GM12878 (cell line): ENCODE results near the genes PLXNA2, LAMB3 and HSD11B1.

- RAMPAGE, long total RNA: no peak
- RRBS, 2 experiments: no CpG with 5 or more reads among the region's 8 CpGs
CAGE:
- cytosol, long polyA minus RNA: no peak
- cytosol, long polyA plus RNA: no peak
- long polyA plus RNA: no peak
- nucleolus, long total RNA: no peak
- nucleus, long polyA plus RNA: no peak
- nucleus, long total RNA: no peak
Observed at GRCh38 chr1:208183956-208185016, 59.9 kb downstream of the PLXNA2 start.

- RAMPAGE, long total RNA: no peak
- RRBS, 2 experiments: no CpG with 5 or more reads among the region's 12 CpGs
CAGE:
- cytosol, long polyA minus RNA: no peak
- cytosol, long polyA plus RNA: no peak
- long polyA plus RNA: no peak
- nucleolus, long total RNA: no peak
- nucleus, long polyA plus RNA: no peak
- nucleus, long total RNA: no peak
Observed at GRCh38 chr1:208202918-208203747, 41.1 kb downstream of the PLXNA2 start.

DNA sequence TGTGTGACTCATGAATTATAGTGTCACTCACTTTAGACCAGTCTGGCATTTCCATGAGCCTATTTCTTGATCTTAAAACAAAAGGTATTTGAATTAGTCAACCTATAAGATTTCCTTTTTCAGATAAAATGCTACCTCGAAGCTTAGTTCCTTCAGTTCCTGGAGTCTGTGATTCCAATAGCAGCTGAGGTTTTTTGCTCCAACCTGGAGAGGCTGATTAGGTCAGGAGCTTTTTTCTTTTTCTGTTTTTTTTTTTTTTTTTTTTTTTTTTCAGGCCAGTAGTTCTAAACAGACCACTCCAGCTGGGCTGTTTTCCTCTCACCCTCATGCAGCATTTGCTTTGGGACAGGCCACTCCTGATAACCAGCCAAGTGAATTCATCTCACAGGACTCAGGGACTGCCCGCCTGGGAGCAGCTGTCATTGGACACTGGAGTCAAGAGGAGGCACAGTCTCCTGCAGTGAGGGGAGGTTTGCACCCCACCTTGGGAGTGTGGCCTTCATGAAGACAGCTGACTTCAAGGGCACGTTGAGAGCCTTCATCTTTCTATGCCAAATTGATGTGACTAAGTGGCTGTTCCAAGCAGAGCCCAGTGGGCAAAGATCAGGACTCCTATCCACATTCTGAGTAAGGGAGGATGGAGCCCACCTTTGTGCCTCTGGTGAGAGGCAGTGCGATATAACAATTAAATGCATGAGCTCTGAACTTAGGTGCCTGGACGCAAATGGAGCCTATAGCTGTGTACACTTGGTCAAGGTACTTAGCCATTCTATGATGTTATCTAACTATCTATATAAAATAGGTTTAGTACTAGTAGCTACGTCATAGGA, 22.8 kb downstream of the PLXNA2 start:
- RAMPAGE, long total RNA: no peak
- RRBS, 2 experiments: no CpG with 5 or more reads among the region's 6 CpGs
CAGE:
- cytosol, long polyA minus RNA: no peak
- cytosol, long polyA plus RNA: no peak
- long polyA plus RNA: no peak
- nucleolus, long total RNA: no peak
- nucleus, long polyA plus RNA: no peak
- nucleus, long total RNA: no peak

DNA sequence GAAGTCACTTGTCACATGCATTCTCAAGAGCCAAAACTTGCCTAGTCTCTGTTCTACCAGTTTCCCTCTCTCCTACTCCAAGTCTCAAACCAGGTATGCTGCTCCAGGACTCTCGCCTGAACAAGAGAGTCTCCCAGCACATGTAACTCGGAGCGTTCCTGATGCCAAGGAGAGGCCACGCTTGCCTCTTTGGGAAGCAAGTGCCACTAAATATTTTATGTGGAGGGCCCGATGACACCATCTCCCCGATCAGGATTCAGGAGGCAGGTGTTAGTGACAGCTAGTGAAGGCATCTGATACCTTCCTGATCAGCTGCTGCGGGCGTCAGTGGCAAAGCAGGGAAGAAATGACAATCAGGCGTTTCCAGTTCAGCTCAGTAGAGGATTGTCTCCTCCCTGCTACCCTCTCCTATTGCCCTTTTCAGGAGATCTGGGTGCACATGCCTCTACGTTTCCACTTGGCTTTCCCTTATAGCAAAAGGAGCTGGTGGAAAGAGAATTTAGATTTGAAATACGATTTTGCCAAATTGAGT, 21.8 kb downstream of the PLXNA2 start:
- RAMPAGE, long total RNA: no peak
- RRBS, 2 experiments: no CpG with 5 or more reads among the region's 11 CpGs
CAGE:
- cytosol, long polyA minus RNA: no peak
- cytosol, long polyA plus RNA: no peak
- long polyA plus RNA: no peak
- nucleolus, long total RNA: no peak
- nucleus, long polyA plus RNA: no peak
- nucleus, long total RNA: no peak

DNA sequence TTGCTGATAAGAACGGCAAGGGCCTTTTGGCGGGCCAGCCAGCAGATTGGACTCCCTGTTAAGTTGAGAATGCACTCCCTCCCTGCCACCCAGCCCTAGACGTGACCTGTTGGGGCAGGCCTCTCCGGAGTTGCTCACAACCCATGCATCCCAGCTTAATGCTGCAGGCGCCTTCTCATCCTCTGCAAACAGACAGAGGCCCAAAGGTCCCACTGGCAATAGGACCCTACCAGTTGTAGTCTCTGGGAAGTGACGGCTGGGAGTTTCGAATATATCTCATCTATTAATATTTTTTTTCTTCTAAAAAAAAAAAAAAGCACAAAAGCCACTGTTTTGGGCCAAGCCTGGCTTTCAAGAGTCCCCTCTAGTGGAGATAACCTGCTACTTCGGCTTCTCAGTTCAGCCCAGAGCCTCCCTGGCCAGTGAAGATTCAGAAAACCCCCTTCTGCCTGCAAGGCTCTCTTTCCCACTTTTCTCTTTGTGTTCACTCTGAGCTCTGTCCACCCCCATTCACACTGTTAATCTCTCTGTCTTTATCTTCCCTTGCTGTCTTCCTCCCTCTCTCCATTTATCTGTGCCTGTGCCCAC, 5.2 kb downstream of the PLXNA2 start:
- RAMPAGE, long total RNA: no peak
- RRBS, 2 experiments: no CpG with 5 or more reads among the region's 8 CpGs
CAGE:
- cytosol, long polyA minus RNA: no peak
- cytosol, long polyA plus RNA: no peak
- long polyA plus RNA: no peak
- nucleolus, long total RNA: no peak
- nucleus, long polyA plus RNA: no peak
- nucleus, long total RNA: no peak

DNA sequence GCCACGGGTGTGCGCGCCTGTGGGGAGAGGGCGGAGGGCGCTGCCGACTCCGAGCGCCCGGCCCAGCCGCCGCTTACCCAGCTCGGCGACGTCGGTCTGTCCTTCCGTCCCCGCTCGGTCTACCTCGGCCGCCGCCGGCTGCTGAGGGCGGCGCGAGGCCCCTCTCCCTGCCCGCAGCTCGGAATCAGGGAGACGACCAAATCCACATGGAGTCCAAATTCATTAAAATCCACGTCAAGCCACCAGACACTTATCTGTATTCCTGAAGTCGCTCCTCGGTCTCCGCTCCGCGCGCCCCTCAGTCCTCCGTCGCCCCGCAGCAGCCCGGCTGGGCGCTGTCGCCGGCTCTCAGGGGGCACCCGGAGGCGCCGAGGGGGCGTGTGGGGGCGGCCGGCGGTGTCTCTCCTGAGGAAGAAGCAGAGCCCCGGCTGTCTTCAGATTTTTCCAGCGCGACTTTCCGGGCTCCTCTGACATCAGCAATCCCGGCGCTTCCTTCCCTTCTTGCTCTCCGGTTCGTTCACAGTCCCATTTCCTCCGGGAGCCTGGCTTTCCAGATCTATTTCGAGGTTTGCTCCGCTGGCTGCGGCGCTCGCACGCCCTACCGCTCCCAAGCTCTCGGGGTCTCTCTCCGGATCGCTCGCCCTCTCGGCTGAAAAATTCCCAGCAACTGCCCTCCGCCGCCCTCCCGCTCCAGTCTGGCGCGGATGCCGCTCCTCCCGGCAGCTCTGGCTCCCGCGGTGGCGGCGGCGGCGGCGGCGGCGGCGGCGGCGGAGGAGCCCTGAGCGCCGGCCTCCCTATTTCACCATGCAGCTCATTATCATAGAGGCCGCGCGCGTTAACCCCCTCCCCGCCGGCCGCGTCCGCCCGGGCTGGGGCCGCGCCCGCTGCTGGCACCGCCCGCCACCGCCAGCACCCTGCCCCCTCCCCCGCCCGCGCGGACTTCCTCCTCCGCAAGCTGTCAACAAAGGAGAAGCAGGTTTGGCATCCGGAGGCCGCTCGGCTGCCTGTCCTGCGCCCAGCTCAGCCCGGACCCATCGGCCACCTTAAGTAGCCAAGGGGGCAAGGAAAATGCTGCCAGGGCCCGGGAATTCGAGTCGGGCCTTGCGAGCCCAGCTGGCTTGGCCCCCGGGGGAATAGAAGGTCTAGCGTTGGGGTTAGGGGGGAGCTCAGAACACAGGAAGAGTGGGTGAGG, at the start of gene PLXNA2:
TSS of gene PLXNA2 (minus strand) at position 819 of the 1,192 bp plus-strand sequence.
- RAMPAGE, long total RNA: no peak
- RRBS, 2 experiments: under 1 to 2% methylated on average over 57 to 69 of the region's 124 CpGs
CAGE:
- cytosol, long polyA minus RNA: no peak
- cytosol, long polyA plus RNA: no peak
- long polyA plus RNA: no peak
- nucleolus, long total RNA: no peak
- nucleus, long polyA plus RNA: no peak
- nucleus, long total RNA: no peak

DNA sequence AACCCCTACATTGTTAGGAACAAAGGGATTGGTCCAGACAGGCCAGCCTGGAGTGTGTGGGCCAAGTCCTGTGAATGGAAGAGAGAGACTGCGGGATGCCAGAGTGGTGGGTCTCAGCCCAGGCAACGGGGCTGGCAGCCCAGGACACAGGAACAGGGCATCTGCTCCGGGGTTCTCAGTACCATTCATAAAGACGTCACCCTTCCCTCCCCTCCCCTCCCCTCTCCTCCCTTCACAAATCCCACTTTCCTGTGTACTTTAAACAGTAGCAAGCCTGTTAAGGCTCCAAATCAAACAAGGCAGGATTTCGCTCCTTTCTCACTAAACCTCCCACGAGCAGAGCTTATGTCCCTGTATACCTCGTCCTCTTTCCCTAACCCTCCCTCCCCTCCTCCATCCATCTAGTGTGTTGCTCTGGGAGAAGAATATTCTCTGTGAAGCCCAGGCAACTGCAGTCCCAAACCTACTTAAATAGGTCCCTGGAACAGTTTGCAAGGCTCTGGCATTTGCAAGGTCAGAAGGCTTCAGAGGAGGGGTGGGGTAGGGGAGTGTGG, 4.2 kb upstream of the PLXNA2 start:
- RAMPAGE, long total RNA: no peak
- RRBS, 2 experiments: no CpG with 5 or more reads among the region's 7 CpGs
CAGE:
- cytosol, long polyA minus RNA: no peak
- cytosol, long polyA plus RNA: no peak
- long polyA plus RNA: no peak
- nucleolus, long total RNA: no peak
- nucleus, long polyA plus RNA: no peak
- nucleus, long total RNA: no peak

DNA sequence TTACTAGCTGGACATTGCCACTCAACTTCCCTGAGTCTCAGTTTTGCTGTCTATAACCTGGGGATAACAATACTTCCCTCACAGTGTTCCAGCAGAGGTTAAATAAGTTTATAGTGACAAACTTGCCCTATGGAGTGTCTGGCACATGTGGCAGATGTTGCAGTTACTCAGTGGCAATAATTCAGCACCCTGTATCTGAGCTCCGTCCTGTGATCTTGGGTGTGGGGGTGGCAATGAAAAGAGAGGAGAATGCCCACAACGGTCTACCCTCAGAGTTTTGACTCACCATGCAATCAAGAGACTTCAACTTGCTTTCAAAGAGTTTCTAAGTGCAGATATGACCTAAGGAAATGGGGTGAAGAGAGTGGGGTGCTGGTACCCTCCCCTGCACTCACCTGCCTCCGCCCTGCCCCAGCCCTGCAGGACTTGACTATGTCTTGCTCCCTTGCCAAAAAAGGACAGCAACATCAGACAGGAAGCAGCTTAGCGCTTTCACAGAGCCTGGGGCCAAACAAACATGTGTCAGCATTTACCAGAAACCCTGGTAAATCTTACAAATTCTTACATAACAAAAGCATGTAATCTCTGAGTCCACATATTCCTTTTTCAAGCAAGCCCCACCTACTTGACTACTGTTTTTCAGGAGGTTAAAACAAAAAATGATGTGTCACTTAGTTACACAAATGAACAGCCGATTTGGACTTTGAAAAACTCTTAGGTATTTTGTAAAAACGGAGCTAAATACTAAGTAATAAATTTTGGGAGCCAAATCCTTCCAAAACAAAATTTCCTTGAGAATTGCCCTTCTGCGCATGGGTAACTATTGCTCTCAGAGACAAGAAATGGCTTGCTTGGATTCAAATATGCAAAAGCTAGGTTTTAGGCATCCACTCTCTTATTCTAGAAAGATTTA, 185.0 kb upstream of the CAMK1G start:
- RAMPAGE, long total RNA: no peak
- RRBS, 2 experiments: no CpG with 5 or more reads among the region's 7 CpGs
CAGE:
- cytosol, long polyA minus RNA: no peak
- cytosol, long polyA plus RNA: no peak
- long polyA plus RNA: no peak
- nucleolus, long total RNA: no peak
- nucleus, long polyA plus RNA: no peak
- nucleus, long total RNA: no peak

DNA sequence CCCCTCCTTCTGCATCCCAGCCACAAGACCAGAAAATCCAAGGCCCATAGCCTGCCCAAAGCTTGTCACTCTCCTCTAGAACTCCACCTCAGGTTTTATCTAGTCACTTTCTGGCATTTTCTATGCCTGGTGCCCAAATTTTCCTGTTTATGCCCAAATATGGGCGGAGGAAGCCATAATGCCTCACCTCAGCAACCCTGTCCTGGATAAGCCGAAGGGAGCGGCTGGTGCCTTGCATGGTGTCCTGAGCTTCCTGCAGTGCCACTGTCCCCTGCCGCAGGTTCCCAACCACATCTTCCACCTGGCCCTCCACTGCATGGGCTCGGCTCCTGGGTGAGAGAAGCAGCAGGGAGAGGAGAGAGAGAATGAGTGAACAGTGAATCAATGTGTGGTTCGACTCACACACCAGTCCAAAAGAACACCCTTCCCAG, 34.2 kb downstream of the CAMK1G start:
- RAMPAGE, long total RNA: no peak
- RRBS, 2 experiments: no CpG with 5 or more reads among the region's 6 CpGs
CAGE:
- cytosol, long polyA minus RNA: no peak
- cytosol, long polyA plus RNA: no peak
- long polyA plus RNA: no peak
- nucleolus, long total RNA: no peak
- nucleus, long polyA plus RNA: no peak
- nucleus, long total RNA: no peak

DNA sequence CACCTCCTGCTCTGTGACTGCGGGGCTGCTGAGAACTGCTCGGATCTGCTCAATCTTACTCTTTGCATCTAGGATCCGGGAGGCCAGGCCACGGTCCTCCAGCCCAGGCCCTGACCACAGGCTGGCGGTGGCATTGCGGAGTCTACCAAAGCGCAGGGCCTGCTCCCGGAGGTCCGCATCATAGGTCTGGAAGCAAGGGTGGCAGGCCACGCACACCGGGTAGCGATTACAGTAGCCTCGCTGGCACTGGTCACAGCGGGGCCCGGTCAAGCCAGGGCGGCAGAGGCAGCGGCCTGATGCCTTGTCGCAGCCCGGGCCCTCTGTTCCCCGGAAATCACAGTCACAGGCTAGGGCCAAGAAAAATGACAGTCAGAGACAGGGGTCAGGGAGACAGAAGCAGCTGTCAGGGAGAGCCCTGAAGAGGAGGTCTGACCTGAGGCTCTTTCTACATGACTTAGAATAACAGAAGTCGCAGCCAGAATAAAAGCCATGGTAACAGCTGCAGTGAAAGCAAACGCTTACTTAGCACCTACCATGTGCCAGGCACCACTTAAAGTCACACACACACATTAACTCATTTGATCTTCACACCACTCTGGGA, 26.4 kb downstream of the LAMB3 start:
- RAMPAGE, long total RNA: no peak
- RRBS, 2 experiments: 82 to 83% methylated on average over 16 of the region's 22 CpGs
CAGE:
- cytosol, long polyA minus RNA: no peak
- cytosol, long polyA plus RNA: no peak
- long polyA plus RNA: no peak
- nucleolus, long total RNA: no peak
- nucleus, long polyA plus RNA: no peak
- nucleus, long total RNA: no peak

DNA sequence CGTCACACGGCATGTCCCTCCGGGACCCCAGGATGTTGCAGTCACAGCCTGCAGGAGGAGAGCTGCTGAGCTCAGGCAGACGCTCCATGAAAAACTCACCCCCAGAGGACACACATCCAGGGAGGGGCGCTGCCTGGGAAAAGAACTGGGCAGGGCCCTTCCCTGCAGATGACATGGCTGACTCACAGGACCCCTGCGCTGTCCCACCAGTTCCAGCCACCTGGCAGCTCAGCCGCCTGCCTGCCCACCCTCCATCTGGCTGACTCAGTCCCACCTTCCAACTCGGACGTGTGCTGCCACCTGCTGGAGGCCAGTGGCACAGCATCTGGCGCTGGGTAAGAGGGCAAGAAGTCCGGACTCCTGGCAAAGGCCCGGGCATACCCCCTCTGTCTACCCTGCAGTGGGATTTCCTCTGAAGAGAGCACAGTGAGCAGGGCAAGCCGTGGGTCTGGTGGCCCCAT, 24.7 kb downstream of the LAMB3 start:
- RAMPAGE, long total RNA: no peak
- RRBS, 2 experiments: no CpG with 5 or more reads among the region's 13 CpGs
CAGE:
- cytosol, long polyA minus RNA: no peak
- cytosol, long polyA plus RNA: no peak
- long polyA plus RNA: no peak
- nucleolus, long total RNA: no peak
- nucleus, long polyA plus RNA: no peak
- nucleus, long total RNA: no peak

GRCh38 chr1:209641742-209642292, 10.4 kb downstream of the LAMB3 start:
- RAMPAGE, long total RNA: no peak
- RRBS, 2 experiments: no CpG with 5 or more reads among the region's 5 CpGs
CAGE:
- cytosol, long polyA minus RNA: no peak
- cytosol, long polyA plus RNA: no peak
- long polyA plus RNA: no peak
- nucleolus, long total RNA: no peak
- nucleus, long polyA plus RNA: no peak
- nucleus, long total RNA: no peak

GRCh38 chr1:209652201-209652773, at the start of gene LAMB3:
TSS of gene LAMB3 (minus strand) at chr1:209652425.
- RAMPAGE, long total RNA: no peak
- RRBS, 2 experiments: 67% methylated on average over 3 of the region's 13 CpGs; no CpG with 5 or more reads in 1 of the 2 experiments
CAGE:
- cytosol, long polyA minus RNA: no peak
- cytosol, long polyA plus RNA: no peak
- long polyA plus RNA: no peak
- nucleolus, long total RNA: no peak
- nucleus, long polyA plus RNA: no peak
- nucleus, long total RNA: no peak

- RAMPAGE, long total RNA: no peak
- RRBS, 2 experiments: no CpG with 5 or more reads among the region's 7 CpGs
CAGE:
- cytosol, long polyA minus RNA: no peak
- cytosol, long polyA plus RNA: no peak
- long polyA plus RNA: no peak
- nucleolus, long total RNA: no peak
- nucleus, long polyA plus RNA: no peak
- nucleus, long total RNA: no peak
Observed at GRCh38 chr1:209704584-209705033, at the start of gene HSD11B1. TSS of gene HSD11B1 (plus strand) at chr1:209704846.

DNA sequence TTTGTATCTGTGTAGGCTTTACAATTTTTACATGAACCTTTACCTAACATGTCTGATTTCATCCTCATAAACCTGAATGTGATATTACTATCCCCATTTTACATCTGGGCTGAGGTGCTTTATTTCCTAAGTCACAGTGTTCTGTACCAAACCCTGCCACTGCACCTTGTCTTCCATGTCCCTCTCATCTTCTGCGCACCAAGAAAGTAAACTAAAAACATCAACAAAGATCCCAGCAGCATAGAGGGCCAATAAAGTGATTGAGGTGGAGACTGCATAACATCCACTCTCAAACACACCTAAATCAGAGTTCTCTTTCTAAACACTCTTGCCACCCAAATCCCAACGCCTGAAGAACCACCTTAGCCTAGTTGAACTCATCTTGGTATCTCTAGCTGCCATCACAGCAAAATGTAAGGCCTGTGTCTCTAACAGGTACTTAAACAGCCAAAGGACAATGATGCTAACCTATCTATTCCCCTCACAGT, 1.7 kb downstream of the IRF6 start:
- RAMPAGE, long total RNA: no peak
- RRBS, 2 experiments: no CpG with 5 or more reads among the region's 2 CpGs
CAGE:
- cytosol, long polyA minus RNA: no peak
- cytosol, long polyA plus RNA: no peak
- long polyA plus RNA: no peak
- nucleolus, long total RNA: no peak
- nucleus, long polyA plus RNA: no peak
- nucleus, long total RNA: no peak

DNA sequence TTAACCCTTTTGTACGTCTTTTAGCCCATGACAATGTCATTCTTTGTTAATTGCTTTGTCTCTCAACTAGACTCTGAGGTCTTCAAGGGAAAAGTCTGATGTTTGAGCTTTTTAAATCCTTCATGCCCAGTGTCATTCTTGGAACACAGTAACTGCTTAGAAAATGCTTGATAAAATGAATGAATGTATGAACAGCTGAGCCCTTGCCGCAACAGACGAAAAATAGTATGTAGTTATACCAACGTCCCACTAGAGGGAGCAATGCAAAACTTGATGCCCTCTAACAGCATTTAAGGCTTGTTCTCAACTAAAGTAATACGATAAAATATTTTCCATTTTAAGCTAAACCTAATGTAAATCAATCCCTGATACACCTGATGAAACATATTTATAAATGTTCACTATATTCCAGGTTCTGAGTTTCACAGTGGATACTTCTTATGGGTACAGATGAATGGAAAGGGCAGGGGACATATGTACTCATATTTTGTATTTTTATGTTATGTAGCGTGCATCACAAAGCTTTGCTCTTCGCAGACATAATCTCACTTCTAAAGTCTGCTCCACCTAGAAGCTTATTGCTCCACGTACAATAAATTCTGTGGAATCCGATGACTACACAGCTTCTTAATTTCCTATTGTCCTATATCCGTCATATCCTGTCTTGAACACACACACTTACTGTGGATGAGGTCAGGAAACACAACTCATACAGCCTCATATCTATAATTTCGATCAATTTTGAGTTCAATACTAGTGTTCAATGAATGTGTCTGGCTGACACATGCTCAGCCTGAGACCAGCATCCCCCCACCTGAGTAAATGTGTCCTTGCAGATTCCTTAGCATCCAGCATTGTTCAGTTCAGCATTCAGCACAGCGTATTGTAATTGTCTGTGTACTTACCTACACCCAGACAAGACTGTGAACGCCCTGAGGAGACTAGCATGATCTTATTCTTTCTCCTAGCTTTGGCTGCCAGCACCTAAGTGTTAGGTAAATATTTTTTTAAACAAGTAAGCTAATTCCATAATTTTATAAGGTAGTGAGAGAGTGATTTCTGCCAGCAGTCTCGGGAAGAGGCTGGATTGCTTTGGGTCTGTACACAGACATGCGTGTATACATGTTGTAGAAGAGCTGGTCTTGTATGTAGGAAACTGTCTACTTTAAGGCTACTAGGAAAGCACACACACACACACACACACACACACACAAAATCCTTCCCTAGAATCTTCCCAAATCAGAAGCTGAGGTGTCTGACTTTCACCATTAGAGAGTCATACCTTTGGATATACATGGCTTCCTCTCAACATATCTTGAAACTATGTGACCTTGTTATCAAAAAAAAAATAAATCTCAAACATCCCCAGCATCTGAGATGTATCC, 4.2 kb upstream of the UTP25 start:
- RAMPAGE, long total RNA: no peak
- RRBS, 2 experiments: no CpG with 5 or more reads among the region's 15 CpGs
CAGE:
- cytosol, long polyA minus RNA: no peak
- cytosol, long polyA plus RNA: no peak
- long polyA plus RNA: no peak
- nucleolus, long total RNA: no peak
- nucleus, long polyA plus RNA: no peak
- nucleus, long total RNA: no peak

- RAMPAGE, long total RNA: no peak
- RRBS, 2 experiments: no CpG with 5 or more reads among the region's 17 CpGs
CAGE:
- cytosol, long polyA minus RNA: no peak
- cytosol, long polyA plus RNA: no peak
- long polyA plus RNA: no peak
- nucleolus, long total RNA: no peak
- nucleus, long polyA plus RNA: no peak
- nucleus, long total RNA: no peak
Observed at GRCh38 chr1:209888497-209888988, 49.5 kb upstream of the SYT14 start.

- RAMPAGE, long total RNA: no peak
- RRBS, 2 experiments: no CpG with 5 or more reads among the region's 6 CpGs
CAGE:
- cytosol, long polyA minus RNA: no peak
- cytosol, long polyA plus RNA: no peak
- long polyA plus RNA: no peak
- nucleolus, long total RNA: no peak
- nucleus, long polyA plus RNA: no peak
- nucleus, long total RNA: no peak
Observed at GRCh38 chr1:210222980-210223713, 9.4 kb upstream of the SERTAD4 start.

DNA sequence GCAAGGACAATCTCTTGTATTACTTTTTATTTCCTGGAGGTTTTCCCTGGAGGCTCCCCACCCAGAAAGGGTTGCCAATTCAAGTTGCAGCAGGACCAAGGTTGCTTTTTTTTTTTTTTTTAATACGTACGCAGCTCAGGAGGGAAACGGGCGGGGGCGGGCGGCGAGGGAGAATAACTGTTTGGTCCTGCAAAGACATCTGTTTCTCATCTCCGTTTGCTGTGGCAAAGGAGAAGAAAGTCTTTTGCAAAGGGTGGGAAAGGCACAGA, 602 bp upstream of the SERTAD4 start:
- RAMPAGE, long total RNA: no peak
- RRBS, 2 experiments: no CpG with 5 or more reads among the region's 8 CpGs
CAGE:
- cytosol, long polyA minus RNA: no peak
- cytosol, long polyA plus RNA: no peak
- long polyA plus RNA: no peak
- nucleolus, long total RNA: no peak
- nucleus, long polyA plus RNA: no peak
- nucleus, long total RNA: no peak

- RAMPAGE, long total RNA: no peak
- RRBS, 2 experiments: 2 to 3% methylated on average over 6 of the region's 47 CpGs
CAGE:
- cytosol, long polyA minus RNA: no peak
- cytosol, long polyA plus RNA: no peak
- long polyA plus RNA: no peak
- nucleolus, long total RNA: no peak
- nucleus, long polyA plus RNA: no peak
- nucleus, long total RNA: no peak
Observed at GRCh38 chr1:210233359-210234011, 889 bp downstream of the SERTAD4 start.